ENCODE results near the genes SYK and AUH.

DNA sequence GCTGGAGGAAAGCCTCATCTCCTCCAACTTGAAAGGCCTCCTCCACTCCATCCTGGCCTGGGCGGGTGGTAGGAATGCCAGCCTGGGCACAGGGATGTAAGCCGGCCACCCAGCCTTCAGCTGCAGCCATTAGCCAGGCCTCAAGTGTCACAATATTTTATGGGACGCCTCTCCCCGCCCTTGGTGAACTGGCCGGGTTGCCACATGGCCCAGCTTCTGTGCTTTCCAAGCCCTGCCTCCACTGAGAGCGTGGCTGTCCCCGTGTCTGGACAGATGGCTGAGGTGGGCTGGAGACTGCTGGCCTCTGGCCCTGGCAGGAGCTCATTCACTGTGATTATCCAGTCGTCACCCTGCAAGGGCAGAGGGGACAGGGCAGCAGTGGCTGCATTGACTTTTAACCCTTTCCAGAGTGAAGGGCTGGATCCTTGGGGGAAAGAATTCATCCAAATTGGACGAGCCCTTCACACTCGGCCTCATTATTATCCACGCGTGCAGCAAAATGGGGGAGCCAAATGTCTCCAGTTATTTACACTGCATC is 70.6 kb downstream of the GADD45G start:
- PRO-cap: no peak

DNA sequence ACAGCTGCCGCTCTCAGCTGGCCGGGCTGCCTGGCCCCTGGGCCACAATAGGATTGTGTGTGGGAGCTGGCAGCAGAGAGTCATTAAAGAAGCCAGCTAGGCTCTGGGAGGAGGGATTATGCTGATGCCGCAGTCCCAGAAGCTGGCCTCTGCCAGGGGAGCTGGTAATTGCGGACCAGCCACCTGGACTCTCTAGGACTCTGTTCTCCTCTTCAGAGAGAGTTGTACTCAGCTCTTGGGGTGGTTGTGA is 145.5 kb downstream of the GADD45G start:
- PRO-cap: no peak

- PRO-cap: no peak
Observed at GRCh38 chr9:89874809-89875389, 270.1 kb downstream of the GADD45G start.

DNA sequence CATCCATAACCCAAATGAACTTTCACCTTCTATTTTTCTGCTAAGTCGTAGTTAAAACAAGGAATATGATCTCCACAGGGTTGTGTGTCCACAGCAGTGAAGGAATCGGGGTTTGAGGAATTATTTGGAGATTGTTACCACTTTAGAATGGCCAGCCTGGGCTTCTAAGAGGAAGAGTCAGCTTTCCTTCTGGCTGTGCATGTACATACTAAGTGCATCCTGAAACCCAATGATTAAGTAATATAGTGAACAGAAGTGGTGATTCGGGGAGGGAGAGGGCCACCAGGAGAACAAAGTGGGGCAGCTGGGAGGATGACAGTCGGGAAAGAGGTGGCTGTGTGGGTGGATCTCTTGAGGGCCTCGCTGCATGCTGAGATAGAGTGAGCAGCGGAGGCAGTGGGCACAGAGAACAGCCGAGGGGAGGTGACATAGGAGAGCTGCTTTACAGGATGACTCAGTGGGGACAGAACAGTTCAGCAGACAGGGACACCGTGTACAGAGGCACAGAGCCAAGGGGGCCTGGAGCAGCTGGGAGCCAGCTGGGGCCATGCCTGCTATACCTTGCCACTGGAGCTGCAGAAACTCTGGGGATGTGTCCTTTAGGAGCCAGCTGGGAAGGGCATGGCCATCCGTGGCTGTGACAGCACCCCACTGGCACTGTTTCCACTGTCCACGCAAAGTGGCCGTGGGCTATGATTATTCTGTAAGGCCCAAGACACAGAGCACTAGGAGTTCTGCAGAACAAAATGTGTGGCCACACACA is 273.8 kb downstream of the GADD45G start:
- PRO-cap: no peak

GRCh38 chr9:89969167-89969663 is 364.4 kb downstream of the GADD45G start:
- PRO-cap: no peak

DNA sequence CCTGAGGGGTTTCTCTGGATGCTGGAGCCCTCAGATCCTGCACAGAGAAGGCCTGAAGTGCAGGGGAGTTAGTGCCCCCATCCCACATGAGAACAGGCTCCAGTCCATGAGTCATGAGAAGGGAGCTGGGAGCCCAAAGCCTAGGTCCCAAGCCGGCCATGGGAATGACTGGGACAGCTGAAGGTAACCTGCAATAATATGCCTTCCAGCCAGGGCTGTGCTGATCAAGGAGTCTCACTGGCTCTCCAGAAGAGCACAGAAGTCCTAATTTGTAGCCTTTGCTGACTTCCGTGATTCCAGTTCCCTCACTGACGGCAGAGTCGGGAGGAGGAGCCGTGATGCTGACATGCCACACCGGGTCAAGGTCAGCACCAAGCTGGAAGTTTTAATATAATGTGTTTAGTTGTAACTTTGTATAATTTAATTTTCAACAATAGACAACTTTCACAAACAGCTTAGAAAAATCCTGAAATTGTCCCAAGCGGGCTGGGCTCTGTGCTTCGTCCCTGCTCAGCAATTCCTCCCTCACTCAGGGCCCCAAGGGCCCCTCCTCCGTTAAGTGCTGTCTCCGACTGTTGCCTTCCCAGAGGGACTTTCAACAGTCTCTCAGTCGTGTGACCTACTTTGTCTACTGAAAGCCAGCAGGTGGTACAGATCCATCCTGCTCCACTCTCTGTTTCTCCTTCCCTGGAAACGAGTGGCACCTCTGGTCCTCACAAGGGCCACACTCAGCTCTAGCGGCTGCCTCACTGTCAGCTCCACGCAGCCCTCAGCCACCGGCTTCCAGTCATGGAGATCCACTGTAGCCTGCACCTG is 387.8 kb downstream of the GADD45G start:
- PRO-cap: no peak

DNA sequence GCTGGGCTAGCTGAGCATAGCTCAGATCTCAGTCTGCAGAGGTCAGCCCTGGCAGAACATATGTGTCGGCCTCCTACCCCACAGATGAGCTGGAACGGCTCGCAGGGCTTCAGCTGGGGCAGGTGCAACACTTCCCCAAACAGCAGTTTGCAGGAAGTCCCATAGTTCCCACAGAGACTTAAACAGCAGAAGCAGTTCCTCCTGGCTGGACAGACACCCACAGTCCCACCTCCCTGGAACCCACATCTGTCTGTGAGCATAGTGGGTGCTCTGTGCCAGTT is 404.6 kb downstream of the GADD45G start:
- PRO-cap: unidirectional peak, minus-strand start at position 86 of the sequence

- PRO-cap: no peak
Observed at GRCh38 chr9:90021317-90021634, 416.5 kb downstream of the GADD45G start.

GRCh38 chr9:90024383-90024909 is 419.6 kb downstream of the GADD45G start:
- PRO-cap: no peak

DNA sequence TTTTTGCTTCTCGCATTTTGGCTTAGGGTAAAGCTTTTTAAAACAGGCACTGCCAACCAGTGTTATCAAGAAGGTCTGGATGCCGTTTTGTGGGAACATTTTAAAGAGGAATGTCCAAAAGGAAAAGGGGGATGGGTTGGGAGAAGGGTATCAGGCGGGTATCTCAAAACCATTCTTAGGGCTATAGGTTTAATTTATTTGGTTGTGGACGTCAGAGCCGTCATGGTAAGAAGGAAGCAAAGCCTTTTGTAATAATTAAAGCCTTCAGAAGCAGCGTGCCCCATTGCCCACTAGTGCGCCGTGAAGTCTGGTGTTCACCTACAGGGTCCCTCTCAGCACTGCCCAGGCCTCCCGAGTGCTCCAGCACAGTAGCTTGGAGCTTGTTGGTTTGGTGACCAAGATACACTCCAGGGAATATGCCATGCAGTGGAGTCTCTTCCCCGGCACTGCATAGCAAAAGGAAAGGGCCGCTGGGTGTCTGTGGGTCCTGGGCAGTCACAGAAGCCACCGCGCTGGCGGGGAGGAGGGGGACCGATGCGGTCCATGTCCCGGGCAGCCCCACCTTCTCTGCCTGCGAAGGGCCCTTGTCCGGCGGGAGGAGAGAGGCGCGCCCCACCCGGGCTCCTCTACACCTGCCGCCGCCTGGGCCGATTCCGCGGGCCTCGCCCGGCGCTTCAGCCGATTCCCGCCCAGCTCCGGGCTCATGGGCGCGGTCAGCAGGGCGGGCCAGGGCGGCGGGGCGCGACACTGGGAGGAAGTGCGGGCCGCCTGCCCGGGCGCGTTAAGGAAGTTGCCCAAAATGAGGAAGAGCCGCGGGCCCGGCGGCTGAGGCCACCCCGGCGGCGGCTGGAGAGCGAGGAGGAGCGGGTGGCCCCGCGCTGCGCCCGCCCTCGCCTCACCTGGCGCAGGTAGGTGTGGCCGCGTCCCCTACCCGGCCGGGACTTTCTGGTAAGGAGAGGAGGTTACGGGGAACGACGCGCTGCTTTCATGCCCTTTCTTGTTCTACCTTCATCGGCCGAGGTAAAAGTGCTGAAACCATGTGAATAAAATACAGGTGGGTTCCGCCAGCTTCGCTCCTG is at the start of gene SYK:
Gene SYK (plus strand): TSS at position 834 of the 1,079 bp plus-strand sequence.
- PRO-cap: bidirectional peak, plus-strand start at position 797 of the sequence, minus-strand start at position 641 of the sequence

DNA sequence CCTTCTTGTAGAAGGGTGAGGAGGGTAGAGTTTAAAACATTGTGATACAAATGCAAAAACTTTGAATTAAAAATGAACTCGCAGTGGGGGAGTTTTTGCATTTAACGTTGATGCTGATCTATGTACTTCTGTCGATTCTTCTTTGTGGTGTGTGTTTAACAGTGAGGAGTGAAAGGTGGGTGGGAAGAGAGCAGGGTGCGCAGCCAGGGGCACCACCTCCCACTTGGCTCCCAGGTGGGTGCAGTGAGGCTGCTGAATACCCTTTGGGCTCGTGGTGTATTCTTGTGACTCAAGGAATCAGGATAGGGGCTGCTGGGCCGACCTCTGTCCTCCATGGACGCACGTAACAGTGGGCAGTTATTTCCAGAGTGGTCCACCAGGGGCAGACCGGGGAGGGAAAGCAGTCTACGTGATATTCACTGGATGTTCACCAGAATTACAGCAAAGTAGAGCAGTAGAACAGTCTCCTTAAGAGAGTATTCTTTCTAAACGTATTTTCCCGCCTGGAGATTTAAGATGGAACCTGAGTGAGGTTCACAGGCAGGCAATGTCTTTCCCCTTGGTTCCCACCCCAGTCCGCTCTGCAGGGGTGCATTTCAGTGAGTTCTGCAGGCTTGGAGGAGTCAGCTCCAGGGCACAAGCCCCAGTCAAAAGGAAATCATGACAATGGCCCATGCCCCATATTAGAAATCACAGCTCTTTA is 88.5 kb downstream of the SYK start:
- PRO-cap: no peak

DNA sequence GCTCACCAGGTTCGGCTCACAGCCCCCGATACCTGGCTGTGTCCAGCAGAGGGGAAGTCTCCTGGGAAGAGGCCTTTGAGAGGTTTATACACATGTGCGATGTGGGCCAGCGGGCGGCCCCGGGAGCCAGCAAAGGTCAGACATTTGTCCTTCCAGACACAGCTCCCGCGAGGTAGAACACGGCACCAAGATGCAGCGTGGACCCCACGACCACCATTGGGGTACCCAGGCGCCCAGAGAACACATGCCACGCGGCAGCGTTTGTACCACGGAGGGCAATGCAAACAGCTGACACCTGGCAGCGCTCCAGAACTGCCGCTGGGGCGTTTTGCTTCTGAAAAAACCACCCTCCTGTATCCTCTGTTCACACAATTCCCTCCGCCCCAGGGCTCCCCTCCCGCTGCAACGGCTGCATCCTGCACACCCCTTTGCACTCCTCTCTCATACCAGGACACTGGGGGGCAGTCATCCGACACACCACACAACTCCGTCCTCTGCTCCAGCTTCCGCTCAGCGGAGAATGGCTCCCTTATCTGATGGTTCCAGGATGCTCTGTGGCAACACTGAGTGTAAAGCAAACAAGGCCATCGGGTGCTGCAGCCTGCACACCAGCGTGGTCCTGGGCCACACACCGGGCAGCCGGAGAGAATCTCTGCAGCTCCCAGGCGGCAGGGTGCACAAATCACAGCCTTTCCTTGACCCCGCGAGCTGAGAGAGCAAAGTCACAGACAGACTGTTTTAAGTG is 235.4 kb downstream of the SYK start:
- PRO-cap: no peak

DNA sequence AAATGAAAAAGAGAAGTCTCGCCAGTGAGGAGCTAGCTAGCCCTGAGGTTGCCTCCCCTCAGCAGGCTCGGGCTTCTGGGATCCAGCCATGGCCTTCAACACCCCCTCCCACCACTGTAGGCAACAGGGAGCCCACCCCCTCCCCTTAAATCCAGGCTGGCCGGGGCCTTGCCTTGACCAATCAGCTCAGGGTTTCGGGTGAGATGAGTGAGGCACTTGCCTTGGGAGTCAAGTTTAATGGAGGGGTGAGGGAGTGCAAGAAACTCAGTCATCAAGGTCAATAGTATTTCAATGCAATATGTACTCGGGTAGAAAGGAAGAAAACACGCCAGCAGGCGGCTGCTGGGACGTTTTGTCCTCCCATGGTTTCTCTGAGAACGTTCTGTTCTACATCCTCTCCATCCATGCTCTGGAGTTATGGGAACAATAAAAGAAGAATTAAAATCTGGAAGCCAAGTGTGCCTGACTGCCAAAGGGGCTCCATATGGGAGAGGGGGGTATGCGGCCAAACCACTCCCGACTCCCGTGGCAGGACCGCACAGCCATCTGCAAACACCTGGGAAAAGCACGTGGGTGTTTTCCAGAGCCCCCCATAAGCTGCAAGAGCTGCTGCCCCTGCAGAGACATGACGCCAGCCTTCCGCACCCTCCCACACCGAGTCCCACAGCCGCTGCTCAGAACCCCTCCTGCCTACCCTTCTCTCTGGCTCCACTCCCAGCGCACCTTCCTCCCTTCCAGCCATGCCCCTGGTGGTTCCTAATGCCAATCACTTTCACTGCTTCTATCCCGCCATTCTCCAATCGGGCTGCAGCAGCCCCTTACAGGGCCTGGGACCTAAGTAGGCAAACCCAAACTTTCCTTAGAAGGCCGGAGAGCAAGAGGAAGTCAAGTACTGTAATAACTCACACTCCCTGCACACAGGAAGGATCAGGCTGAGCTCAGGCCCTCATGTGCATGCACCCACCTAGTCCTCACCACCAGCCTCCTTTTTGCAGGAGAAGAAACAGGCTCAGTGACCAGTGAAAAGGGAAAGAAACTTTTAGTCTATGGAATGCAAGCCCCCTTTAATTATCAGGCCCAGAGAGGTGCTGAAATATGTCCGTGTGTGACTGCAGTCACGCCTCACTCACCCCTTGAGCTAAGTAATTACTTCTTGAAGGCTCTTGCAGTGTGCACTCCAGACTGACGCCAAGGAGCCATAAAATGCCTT is 241.6 kb downstream of the SYK start:
- PRO-cap: no peak

- PRO-cap: no peak
Observed at GRCh38 chr9:91163632-91164221, 198.0 kb downstream of the AUH start.

DNA sequence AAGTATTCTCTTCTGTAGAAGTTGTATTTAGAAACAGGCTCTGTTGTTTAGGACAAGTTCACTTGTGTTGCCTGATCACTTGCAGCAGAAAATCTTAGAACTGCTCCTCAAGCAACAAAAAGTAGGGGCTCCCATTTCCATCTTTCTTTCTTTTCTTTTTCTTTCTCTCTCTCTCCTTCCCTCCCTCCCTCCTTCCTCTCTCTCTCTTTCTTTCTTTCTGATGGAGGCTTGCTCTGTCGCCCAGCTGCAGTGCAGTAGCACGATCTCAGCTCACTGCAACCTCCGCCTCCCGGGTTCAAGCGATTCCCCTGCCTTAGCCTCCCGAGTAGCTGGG is 167.4 kb downstream of the AUH start:
- PRO-cap: no peak

GRCh38 chr9:91281559-91282897 is 79.7 kb downstream of the AUH start:
- PRO-cap: no peak

DNA sequence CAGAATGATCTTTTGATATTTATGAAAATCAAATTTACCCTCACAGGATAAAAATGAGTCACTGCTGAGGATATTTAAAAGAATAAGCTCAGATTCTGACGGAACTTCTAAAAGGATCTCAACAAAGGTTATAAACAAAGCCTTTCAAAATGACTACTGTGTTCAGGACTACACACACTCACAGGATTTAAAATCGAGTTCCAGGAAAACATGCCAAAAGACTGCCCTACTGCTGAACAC is 75.7 kb downstream of the AUH start:
- PRO-cap: no peak

DNA sequence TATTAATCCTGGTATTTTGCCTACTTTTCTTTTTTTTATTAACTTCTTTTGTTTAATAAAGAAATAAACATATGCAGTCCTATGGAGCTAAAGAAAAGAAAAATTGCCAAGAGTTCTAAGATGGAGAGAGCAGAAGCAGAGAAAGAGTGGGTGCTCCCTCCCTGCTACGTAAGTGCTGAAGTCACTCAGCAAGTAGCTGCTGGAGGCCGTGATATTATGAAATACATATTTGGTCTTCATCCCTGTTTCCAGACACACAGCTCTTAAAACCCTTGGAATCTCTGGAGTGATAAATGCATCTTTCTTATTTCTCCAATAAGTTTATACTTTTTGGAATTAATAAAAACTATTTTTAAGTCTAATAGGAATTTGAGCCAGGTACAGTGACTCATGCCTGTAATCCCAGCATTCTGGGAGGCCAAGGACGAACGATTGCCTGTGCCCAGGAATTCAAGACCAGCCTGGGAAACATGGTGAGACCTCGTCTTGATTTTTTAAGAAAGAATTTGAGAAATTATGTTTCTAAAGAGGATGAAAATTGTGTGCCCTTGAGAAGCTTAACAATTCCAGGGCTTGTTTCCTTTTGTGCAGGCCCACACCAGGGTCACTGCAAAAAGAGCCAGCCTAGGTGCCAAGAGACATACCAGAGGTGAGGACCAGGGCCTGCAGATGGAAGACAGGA is 60.5 kb downstream of the AUH start:
- PRO-cap: no peak

GRCh38 chr9:91361153-91362242 is at the start of gene AUH:
TSS of gene AUH (minus strand) at chr9:91361918.
- PRO-cap: unidirectional peak, plus-strand start at chr9:91361335; unidirectional peak, minus-strand start at chr9:91361900

DNA sequence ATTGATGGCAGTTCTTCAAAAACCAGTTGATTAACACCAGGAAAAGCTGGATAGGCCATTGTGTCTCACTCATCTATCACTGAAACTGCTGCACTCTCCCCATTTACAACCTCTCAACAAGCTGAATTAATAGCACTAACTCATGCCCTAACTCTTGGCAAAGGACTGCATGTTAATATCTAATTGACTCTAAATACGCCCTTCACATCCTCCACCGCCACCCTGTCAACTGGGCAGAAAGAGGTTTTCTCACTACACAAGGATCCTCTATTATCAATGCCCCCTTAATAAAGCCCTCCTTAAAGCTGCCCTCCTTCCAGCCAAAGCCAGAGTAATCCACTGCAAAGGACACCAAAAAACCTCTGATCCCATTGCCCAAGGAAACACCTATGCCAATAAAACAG is 39.3 kb downstream of the SPTLC1 start:
- PRO-cap: no peak